Left lobe of liver (tissue), 1 donor: Measurements from ENCODE around the genes FBXO5 and NOX3.

GRCh38 chr6:152981946-152983185 is at the start of gene FBXO5:
Gene FBXO5 (minus strand): TSS chr6:152983041.
- PRO-cap, result bidirectional peak, plus-strand start at chr6:152983260, minus-strand start at chr6:152983046

DNA sequence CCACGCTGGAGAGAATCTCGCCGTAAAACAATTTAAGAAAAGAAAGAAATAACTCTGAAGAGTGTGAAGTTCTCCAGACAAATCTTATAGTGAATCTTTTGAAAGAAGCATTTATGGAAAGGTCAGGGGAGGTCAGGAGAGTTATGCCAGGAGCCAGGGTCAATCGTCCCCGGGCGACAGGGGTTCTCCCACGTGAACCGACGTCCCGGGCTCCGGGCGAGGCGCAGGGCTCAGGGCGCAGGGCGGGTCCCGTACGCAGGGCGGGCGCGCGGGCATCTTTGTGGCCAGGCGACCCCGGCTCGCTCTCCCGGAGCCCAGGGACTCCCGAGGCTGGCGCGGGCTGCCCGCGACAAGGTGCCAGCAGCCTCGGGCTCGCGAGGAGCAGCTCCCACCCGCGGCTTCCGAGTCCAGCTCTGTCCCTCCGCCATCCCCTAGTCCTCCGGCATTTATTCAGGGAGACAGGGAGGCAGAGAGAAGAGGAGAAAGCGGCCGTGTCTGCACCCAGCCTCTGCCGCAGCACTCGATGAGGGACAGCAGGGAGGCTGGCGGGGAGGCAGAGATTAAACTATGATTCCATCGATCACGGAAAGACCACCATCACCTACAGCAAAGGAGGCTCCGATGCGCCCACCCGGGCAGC is 1.3 kb downstream of the RGS17 start:
- PRO-cap, result no peak

DNA sequence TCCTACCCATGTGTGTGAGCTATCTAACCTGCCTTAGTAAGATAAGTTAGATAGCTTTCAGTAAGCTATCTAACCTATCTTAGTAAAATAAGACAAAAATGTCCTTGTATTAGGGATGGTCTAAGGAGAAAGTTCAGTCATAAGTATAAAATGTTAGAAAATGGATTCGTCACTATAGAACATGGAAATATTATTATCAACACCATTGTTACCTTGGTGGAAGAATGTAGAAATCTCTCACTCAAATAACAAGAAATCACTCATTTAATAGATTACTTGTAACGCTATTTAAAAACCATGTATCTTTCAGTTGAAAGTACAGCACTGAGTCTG is 185.0 kb upstream of the RGS17 start:
- PRO-cap, result unidirectional peak, minus-strand start at position 257 of the sequence

DNA sequence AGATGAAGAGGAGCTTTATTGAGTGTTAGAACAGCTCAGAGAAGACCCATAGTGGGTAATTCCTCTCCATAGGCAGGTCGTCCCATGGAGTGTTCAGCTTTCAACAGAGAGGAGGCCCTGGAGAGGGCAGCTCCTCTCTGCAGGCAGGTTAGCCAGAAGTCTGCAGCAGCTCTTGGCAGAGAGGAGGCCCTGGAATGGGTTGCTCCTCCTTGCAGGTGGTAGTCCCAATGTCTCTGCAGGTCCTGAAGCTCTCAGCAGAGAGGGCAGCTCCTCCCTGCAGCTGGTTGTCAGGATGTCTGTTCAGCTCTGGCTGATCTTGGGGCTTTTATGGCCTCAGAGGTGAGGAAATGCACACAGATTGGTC is 89.0 kb downstream of the IPCEF1 start:
- PRO-cap, result no peak

- PRO-cap, result no peak
Observed at GRCh38 chr6:154448540-154449308, 61.8 kb downstream of the CNKSR3 start.

- PRO-cap, result no peak
Observed at GRCh38 chr6:154477697-154479152, 32.3 kb downstream of the CNKSR3 start.

GRCh38 chr6:154481259-154481734 is 29.2 kb downstream of the CNKSR3 start:
- PRO-cap, result no peak

DNA sequence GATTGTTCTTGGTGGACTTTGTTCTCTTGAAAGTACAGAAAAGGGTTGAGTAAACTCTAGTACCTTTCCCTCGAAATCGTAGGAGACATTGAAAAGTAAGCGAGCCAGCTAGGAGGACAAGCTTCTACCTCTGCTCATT is 1.5 kb downstream of the CNKSR3 start:
- PRO-cap, result unidirectional peak, plus-strand start at position 88 of the sequence

DNA sequence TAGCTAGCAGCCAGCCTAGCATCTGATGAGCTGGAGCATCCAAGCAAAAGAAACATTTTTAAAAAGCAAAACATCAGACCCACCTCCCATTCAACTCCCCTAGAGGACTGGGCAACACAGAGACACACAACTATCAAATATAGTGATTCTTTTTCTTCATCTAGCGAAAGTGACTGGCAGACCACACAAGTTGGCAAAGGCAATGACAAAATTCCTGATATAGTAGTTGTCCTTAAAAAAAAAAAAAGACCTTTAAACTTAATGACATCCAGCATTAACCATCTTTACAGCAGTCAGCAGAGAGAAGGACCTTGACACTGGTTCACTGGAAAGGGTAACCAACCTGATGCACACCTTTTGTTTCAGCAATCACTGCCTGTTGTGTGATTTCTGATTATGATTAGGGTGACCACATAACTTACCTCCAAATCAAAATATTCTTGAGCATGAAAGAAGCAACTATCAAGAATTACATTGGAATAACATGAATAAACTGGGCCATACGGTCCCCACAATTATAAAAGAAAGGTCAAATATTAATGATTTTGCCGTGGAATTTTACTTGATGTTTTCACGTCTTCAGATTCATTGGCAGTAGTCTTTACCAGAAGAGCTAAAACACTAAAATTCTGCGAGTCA is 1.8 kb upstream of the CNKSR3 start:
- PRO-cap, result no peak

DNA sequence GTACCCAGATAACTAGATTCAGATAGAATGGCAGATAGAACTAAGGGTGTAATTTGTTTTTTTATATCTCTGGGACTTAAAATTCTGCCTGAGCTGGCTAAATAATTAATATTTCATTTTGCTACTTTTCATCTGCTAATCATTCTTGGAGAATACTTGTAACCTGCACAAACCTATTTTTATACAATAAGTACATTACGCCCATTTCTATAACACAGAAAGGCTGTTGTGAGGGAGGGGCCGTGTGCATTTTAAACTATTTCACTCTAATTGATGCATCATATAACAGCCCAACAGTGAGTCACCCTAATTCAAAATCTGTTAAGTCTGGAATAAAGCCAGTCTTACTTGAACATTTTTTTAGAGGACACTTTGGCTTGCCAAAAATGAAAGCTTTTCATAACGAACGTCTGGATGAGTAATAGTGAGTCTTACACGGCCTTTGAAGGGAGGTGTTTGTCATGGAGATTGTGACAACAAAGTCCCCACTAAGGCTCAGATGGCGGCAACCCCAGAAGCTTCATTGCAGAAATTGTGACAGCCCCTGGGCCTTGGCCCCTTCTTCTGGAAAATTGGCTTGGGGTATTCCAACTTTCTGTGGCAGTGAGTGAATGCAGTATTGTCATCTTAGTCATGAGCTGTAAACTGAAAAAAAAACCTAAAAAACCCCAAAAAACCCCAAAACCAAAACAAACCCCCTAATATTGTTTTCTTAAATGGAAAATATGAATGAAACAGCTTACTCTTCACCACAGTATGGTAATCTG is 92.7 kb upstream of the CLDN20 start:
- PRO-cap, result no peak

GRCh38 chr6:155185576-155186029 is 78.2 kb upstream of the CLDN20 start:
- PRO-cap, result no peak

- PRO-cap, result no peak
Observed at GRCh38 chr6:155257504-155258079, 6.2 kb upstream of the CLDN20 start.

DNA sequence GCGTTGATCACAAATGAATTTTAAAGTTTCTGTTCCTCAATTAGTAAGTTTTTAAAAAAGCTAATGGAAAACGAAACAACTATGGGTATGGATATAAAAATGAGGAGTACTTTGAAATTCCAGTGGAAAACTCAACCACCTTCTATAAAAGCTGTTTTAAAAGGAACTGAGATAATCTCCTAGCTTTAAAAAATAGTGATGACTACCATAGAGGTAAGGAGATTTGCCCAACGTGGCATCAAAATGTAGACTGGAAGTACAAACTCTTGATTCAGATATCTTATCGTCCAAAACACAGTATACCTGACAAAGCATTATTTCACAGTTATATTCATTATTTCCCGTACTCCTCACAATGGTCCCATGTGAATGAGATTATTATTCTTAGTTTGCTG is 1.1 kb upstream of the TFB1M start:
- PRO-cap, result no peak

- PRO-cap, result no peak
Observed at GRCh38 chr6:155455596-155456091, at the start of gene NOX3. Gene NOX3 (minus strand): TSS chr6:155455839.

GRCh38 chr6:156698058-156698813 is 78.9 kb upstream of the ARID1B start:
- PRO-cap, result no peak

- PRO-cap, result no peak
Observed at GRCh38 chr6:156720514-156720944, 56.6 kb upstream of the ARID1B start.

- PRO-cap, result no peak
Observed at GRCh38 chr6:156778175-156778518, 969 bp downstream of the ARID1B start.

DNA sequence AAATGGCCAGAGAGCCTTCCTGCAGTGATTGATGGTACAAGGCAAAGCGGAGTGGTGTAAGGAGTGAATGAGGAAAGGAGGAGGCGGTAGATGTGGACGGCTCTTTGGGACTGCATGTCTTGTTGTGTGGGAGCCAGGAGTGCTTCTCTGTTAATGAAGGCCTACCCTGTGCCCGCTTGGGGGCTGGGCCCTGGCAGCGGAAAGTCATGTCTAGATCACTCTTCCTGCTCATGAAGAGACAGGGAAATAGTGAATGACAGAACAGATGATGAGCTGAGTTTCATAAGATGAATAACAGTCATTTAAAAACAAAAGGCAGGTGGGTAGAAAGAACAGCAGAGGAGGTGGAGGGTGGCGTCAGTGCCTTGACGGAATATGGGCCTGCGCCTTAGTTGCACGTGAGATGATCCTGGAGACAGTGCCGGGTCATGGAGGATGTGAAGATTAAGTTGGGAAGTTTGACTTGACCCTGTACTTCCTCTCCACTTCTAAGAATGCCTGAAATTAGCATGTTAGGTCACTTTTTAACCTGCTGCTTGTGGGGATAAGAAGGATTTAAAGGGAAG is 85.5 kb downstream of the ARID1B start:
- PRO-cap, result no peak

- PRO-cap, result no peak
Observed at GRCh38 chr6:156879685-156880162, 102.5 kb downstream of the ARID1B start.

- PRO-cap, result no peak
Observed at GRCh38 chr6:156883465-156884023, 106.4 kb downstream of the ARID1B start.